Bronchial epithelial cell (primary cell): Measurements from ENCODE around the gene ZNF248.

GRCh38 chr10:36349745-36350121, 707.6 kb upstream of the FZD8 start:
- RRBS, 2 experiments: no CpG with 5 or more reads among the region's 6 CpGs

- RRBS, 2 experiments: no CpG with 5 or more reads among the region's 3 CpGs
Measured at GRCh38 chr10:37748810-37749350, 108.5 kb downstream of the ZNF248 start.

DNA sequence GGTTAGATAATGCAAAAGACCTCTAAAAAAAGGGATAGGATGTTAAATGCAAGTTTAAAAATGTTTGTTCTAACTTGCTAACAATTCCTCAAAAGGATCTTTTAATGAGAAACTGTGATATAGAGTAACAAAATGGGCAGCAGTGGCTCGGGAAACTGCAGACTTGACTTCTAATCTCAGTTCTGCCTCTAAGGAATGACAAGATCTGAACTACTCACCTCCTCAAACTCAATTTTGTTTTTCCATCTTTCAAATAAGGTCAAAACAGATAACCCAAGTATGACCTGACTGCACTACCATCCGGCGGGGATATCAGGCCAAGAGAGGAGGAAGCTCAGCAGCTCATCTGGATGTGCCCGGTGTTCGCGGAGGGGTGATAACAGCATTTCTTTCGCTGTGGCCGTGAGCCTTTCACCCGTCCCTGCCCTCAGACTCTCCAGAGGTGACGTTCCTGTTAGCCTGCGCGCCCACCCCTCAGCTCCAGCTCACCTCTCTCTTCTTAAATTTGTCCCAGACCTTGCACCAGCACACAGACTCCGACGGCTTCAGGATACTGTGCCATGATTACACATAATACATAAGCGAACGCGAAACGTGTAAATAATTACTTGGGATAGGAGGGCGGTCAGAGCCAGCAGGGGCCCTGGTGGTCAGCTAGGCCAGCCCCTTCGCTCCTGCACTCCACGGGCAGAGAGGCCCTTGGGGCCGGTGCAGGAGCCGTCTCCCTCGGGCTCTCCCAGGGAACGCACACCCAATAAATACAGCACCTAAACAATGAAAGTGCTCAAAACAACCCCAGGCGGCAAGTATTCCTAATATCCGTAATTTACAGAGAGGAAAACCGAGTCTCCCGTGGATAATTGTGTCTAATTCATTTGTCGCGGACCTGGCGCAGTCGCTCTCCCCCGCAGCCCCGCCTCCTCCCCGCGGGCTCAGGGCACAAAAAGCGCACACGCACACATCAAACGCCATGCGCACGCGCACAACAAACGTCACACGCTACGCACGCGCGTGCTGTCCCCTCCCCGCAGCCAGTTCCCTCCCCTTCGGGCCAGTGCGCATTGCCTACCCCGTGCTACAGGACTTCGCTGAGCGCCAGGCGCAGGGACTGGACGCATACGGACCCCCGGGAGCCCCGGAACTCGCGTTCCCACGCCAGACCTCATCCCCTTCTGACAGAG, at the start of gene ZNF248:
ZNF248 (minus strand) TSS at position 915 of the 1,181 bp plus-strand sequence.
- RRBS, 2 experiments: 2 to 3% methylated on average over 3 of the region's 63 CpGs

GRCh38 chr10:38016743-38017159, 6.3 kb downstream of the ZNF33A start:
- RRBS, 2 experiments: no CpG with 5 or more reads among the region's 1 CpG

GRCh38 chr10:38023807-38024249, 13.4 kb downstream of the ZNF33A start:
- RRBS, 2 experiments: no CpG with 5 or more reads among the region's 10 CpGs

- RRBS, 2 experiments: no CpG with 5 or more reads among the region's 2 CpGs
Measured at GRCh38 chr10:38038351-38038699, 27.9 kb downstream of the ZNF33A start.

DNA sequence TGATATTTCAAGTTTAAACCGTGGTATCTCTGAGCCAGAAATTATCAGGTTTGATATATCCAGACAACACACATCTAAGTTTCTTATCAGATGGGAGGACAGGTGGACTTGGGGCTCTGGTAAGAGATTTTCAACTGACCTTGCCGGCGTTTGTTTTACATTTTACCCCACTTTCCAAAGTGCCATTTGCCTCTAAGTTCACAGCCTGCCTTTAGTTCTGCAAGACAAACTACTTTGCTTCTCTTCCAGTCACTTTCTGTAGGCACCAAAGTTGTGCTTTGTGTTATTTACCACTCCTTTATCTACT, 892.1 kb downstream of the ZNF37A start:
- RRBS, 2 experiments: no CpG with 5 or more reads among the region's 3 CpGs

- RRBS, 2 experiments: no CpG with 5 or more reads among the region's 5 CpGs
Measured at GRCh38 chr10:42513889-42514703, 124.3 kb downstream of the ZNF33B start.

DNA sequence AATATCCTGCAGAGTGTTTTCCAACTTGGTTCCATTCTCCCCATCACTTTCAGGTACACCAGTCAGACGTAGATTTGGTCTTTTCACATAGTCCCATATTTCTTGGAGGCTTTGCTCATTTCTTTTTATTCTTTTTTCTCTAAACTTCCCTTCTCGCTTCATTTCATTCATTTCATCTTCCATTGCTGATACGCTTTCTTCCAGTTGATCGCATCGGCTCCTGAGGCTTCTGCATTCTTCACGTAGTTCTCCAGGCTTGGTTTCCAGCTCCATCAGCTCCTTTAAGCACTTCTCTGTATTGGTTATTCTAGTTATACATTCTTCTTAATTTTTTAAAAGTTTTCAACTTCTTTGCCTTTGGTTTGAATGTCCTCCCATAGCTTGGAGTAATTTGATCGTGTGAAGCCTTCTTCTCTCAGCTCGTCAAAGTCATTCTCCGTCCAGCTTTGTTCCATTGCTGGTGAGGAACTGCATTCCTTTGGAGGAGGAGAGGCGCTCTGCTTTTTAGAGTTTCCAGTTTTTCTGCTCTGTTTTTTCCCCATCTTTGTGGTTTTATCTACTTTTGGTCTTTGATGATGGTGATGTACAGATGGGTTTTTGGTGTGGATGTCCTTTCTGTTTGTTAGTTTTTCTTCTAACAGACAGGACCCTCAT, 107.5 kb downstream of the ZNF33B start:
- RRBS, 2 experiments: no CpG with 5 or more reads among the region's 10 CpGs

- RRBS, 2 experiments: 2 to 3% methylated on average over 21 of the region's 50 CpGs
Measured at GRCh38 chr10:42755020-42755618, 27.5 kb upstream of the BMS1 start.

GRCh38 chr10:42796225-42797467, 14.1 kb downstream of the BMS1 start:
- RRBS, 2 experiments: no CpG with 5 or more reads among the region's 17 CpGs

DNA sequence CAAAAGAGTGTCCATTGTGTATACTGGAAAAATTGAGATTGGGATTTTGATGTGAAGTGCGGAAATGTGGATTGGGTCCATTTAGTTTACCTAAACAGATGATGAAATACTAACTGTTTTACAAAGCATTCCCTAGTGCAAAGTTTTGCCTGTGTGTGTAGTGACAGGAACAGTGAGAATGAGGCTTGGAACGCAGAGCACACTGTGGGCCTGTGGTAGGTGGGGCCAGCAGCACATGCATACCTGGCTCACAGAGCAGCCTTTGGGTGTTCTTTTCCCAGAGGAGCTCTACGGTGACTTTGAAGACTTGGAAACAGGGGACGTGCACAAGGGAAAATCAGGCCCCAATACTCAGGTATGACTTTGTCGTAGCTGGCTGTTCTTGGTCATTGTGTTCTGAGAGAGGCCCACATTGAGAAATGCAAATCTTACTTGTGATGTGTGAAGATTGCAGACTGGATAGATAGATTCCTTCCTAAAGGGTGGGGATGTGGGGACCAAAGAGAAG, 33.8 kb downstream of the BMS1 start:
- RRBS, 2 experiments: no CpG with 5 or more reads among the region's 5 CpGs

GRCh38 chr10:43039586-43039985, 37.3 kb upstream of the RET start:
- RRBS, 2 experiments: no CpG with 5 or more reads among the region's 11 CpGs

DNA sequence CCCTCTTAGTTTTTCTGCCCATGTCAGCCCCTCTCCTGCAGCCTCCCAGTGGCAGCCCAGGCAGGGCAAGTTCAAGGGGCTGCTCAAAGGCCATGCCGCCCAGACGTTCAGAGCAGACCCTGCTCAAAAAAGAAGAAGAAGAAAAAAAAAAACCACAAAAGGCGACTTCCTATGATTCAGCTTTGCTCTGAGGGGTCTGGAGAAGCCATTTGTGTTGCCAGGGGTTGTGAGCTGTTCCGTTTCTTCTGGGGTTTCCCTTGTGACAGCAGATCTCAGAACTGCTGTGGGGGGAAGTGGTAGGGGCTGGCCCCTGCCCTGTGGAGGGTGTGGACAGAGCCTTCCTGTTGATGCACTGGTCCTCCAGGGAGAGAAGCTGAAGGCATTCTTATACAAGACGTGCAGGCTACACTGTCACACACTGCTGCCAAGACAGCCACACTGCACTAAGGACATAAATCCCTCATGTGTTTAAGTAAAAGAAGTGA, 17.4 kb upstream of the CSGALNACT2 start:
- RRBS, 2 experiments: no CpG with 5 or more reads among the region's 5 CpGs

GRCh38 chr10:43203418-43204331, 63.2 kb downstream of the RASGEF1A start:
- RRBS, 2 experiments: 0% methylated on average over 1 of the region's 34 CpGs; no CpG with 5 or more reads in 1 of the 2 experiments

DNA sequence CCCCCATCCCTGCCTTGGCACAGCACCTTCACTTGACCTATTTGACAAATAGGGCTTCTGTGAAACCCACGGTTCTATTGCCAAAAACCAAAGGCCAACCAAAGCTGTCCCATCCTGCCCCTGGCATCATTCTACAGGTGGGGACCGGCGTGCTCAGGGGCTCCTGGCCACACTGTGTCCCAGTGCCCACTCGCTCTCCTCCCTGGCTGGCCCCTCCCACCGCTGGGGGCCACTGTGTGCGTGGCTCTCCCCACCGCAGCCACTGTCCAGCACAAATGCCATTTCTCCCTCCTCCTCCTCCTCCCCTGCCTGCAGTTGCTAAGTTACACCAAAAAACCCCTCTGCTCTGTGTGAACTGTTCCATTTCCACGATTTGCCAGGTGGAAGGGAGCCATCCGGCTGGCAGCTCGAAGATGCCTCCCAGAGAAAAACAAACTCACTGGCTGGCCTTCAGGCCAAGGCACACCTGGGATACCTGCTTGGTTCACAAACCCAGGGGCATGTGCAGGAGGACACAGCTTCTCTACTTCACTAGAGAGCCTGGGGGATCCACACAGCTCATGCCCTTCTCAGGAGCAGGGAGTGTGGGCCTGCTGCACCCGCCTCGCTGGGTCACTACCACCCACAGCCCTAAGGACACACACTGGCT, 1.9 kb downstream of the RASGEF1A start:
- RRBS, 2 experiments: no CpG with 5 or more reads among the region's 12 CpGs

- RRBS, 2 experiments: no CpG with 5 or more reads among the region's 10 CpGs
Measured at GRCh38 chr10:43377181-43377713, 5.8 kb downstream of the FXYD4 start.

DNA sequence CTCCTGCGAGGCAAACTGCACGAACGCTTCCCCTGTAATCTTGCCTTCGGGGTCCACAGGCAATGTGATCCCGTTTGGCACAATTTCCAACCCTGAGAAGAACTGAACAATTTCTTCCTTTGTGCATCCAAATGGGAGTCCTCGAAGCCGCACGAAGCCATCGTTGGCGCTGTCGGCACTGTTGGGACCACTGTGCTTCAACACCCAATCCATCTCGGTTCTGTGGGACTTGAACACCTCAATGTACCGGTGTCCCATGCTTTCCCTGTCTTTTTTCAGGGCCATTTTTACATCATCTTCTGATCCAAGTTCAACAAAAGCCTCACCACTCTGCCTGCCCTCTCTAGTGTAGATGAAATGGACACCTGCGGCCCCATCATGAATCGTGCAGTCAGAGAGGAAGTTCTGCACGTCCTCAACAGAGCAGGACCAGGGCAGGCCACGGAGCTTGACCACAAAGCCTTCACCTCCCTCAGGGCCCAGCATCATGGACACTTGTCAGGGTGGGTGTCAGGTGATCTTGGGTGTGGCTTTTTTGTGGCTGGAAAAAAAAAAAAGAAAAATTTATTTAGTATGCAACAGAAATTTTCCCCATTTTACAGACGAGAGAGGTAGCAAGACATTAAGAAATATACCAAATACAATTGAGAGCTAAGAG, 16.1 kb downstream of the FXYD4 start:
- RRBS, 2 experiments: no CpG with 5 or more reads among the region's 18 CpGs

DNA sequence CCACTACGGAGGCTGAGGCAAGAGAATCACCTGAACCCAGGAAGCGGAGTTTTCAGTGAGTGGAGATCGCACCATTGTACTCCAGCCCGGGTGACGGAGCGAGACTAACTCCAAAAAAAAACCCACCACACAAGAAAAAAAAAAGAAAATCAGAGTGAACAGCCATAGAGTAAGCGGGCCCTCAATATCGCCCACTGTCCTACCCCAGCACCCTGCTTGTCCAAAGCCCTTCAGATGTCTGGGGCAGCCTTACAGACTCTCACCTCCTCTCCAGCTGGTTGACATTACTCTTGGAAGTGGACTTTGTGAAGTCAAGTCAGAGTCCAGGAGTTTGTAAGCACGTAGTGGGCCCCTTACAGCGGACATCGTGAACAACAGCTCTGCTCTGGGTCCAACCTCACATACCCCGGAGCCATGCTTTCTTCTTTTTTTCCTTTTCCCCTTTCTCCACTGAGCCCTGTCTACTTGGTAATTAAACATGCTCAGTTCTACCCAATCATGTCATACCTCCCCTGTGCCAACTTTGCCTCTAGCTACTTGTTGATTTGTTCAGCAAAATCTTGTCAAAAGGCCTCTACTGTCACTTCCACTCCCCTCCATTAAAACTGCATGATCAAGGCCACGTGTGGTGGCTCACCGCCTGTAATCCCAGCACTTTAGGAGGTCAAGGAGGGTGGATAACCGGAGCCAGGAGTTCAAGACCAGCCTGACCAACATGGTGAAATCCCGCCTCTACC, 17.5 kb downstream of the HNRNPF start:
- RRBS, 2 experiments: no CpG with 5 or more reads among the region's 16 CpGs

DNA sequence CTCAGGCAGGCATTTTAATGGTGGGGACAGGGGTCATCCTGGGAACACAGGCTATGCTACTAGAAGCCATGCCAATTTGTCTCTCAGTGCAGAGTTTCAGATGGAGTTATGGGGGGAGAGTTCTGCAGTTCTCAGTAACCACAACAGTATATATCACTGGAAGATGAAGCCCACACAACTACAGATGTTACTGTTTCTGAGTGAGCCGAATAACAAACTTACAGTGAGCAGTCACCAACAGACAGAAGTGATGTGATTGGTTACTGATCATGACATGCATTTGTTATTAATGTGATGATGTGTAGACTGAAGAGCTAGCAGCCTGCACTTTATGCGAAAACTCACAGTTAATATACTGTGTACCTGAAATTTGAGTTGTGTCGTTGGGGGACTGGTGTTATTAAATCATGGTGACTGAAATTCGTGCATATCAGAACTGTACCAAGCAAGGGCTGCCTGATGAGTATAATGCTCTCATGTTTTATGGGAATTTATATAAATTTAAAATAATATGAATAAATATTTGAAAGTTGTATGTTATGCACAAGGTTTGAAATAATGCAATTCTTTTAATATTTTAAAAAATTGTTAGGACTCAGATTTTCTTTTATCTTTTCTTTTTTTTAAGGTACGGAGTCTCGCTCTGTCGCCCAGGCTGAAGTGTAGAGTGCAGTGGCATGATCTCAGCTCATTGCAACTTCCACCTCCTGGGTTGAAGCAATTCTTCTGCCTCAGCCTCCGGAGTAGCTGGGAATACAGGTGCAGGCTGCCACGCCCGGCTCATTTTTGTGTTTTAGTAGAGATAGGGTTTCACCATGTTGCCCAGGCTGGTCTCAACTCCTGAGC, 16.7 kb downstream of the ZNF487 start:
- RRBS, 2 experiments: no CpG with 5 or more reads among the region's 10 CpGs